H4 (cell line): Measurements from ENCODE around the genes SVBP and TIE1.

DNA sequence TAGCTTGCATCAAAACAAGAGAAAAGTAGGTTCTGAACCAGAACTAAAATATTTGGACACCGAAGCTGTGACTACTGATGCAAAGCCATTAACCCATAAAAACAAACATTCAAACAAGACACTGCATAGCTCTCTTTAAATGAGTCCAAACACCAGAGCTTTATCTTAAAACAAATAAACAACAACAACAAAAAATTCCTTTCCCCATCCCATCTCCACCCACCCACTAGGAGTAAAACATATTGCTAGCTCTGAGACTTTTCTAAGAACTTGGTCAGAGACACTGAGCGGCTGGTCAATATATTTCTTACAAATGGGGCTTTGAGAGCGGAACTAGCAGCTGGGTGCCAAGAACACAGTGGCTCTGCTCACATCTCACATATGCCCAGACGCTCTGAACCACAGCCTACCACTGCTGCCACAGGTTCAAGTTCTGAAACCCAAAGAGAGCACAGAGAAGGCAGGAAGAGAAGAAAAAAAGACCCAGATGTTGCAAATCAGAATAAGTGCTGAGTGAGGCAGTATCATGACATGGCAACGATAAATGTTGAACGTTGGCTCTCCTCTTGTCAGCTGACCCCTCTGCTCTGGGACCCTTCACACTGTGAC is 26.6 kb downstream of the HIVEP3 start:
- RAMPAGE, long total RNA: no peak

GRCh38 chr1:42176447-42177552 is 12.3 kb upstream of the GUCA2A start:
- RAMPAGE, long total RNA: no peak

DNA sequence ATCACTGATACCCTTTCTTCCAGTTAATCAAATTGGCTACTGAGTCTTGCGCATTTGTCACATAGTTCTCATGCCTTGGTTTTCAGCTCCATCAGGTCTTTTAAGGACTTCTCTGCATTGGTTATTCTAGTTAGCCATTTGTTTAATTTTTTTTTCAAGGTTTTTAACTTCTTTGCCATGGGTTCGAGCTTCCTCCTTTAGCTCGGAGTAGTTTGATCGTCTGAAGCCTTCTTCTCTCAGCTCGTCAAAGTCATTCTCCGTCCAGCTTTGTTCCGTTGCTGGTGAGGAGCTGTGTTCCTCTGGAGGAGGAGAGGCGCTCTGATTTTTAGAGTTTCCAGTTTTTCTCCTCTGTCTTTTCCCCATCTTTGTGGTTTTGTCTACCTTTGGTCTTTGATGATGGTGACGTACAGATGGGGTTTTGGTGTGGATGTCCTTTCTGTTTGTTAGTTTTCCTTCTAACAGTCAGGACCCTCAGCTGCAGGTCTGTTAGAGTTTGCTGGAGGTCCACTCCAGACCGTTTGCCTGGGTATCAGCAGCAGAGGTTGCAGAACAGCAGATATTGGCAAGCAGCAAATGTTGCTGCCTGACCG is 69.7 kb upstream of the GUCA2A start:
- RAMPAGE, long total RNA: no peak

- RAMPAGE, long total RNA: no peak
These were observed 6.4 kb downstream of the YBX1 start for GRCh38 chr1:42688530-42689122.

- RAMPAGE, long total RNA: no peak
These were observed 13.5 kb downstream of the YBX1 start for GRCh38 chr1:42695338-42696438.

GRCh38 chr1:42735776-42736382 is 4.2 kb downstream of the CLDN19 start:
- RAMPAGE, long total RNA: no peak

DNA sequence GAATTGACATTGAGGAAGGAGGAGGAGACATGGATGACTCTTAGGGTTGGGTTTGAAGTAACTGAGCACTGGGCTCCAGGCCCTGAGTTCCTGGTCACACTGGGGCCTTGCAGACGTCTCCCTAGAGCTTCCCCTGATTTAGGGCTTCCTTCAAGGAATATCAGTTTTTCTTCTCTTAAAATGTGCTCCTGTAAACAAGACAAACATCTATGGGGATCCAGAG is 10.7 kb downstream of the TMEM269 start:
- RAMPAGE, long total RNA: no peak

- RAMPAGE, long total RNA: start-site peak on the minus strand at chr1:42817309-42817385, 143 reads
These were observed at the start of gene SVBP for GRCh38 chr1:42816839-42817882. SVBP (minus strand) TSS chr1:42817397.

DNA sequence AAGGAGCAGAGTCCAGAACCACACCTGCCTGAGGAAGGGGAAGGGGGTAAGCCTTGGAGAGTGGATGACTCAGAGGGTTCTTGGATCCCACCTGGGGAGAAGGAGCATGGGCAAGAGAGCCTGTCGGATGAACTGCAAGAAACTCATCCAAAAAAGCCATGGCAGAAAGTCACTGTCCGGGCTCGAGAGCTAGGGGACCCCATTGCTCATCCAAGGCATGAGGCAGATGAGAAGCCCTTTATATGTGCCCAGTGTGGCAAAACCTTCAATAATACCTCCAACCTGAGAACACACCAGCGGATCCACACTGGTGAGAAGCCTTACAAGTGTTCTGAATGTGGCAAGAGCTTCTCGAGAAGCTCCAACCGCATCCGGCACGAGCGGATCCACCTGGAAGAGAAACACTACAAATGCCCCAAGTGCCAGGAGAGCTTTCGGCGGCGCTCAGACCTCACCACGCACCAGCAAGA is 4.6 kb downstream of the ZNF691 start:
- RAMPAGE, long total RNA: no peak

DNA sequence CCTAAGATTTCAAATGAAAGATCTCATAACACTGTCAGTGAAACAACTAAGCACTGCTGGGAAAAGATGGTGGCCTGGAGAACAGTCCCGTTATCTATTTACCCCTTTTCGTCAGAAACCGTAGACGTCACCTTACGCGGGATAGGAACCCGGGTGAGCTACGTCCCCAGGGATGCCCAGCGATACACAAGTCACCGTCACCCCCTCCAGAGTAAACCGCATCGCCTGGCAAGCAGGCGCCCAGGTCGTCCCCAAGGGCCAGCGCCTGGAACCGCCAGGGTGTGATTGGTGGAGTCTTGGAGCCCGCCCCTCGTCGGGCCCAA is 34.7 kb downstream of the SLC2A1 start:
- RAMPAGE, long total RNA: no peak

GRCh38 chr1:42940692-42941635 is 17.7 kb downstream of the SLC2A1 start:
- RAMPAGE, long total RNA: no peak

DNA sequence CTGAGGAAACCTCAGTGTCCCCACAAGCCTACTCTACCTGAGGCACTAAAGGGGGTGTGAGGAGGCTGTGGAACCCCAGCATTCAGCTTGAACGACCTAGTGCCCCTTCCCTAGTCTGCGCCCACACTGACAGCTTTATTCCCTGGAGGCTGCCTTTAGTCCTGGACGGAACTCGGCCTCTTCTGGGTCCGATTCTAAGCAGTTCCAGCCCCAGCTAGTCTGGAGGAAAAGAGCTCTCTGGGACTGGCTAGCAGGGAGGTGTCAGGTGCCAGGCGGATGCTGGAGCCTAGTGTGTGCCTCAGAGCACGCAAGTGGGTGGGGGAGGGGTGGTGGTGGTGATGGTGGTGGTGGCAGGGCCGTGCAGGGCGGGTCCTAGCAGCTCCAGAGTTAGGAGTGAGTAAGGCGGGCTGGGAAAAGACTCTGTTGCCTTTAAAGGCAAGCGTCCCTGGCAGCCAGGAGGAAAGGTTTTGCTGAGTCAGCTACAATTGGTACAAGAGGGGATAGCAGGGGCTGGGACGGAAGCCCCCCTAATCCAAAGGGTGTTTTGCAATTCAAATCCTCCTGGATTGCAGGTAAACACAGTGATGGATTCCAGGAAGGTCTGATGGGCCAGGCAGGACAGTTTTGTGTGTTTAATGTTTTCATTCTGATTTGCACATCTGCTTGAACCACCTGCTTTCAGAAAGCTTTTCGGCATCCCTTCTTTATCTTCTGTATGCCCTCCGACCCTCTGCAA is 4.0 kb upstream of the SLC2A1 start:
- RAMPAGE, long total RNA: no peak

DNA sequence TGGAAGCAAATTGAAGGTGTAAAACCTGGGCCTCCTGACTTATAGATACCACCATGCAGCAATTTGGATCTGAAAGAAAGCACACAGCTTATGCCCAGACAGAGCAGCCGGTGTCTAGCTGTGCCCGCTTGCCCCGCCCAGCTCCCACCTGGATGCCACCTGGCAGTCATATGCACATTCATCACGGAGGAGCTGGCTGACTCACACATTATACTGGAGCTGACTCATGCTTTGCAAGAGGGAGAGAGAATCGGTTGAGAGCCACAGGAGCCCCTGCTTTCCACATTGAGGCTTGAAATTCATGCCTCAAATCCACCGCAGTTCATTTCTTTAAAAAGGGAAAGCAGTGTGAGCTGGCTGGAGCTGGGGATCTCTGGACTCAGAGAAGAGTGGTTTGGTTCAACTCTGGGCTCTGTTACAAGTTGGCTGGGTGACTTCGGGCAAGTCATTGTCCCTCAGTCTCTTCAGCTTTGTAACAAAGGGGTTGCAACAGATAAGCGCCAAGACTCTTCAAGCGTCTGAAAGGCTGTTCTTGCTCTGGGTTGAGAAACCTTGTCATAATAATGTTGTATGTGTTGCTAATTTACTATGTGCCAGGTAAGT is 8.5 kb upstream of the SLC2A1 start:
- RAMPAGE, long total RNA: no peak

GRCh38 chr1:43120260-43120799 is 27.4 kb upstream of the CFAP144 start:
- RAMPAGE, long total RNA: no peak

GRCh38 chr1:43273122-43273455 is 3.3 kb downstream of the TMEM125 start:
- RAMPAGE, long total RNA: no peak

GRCh38 chr1:43274149-43274678 is 4.4 kb downstream of the TMEM125 start:
- RAMPAGE, long total RNA: no peak

GRCh38 chr1:43300399-43301310 is at the start of gene TIE1:
TIE1 (plus strand) TSS chr1:43300982.
- RAMPAGE, long total RNA: no peak

- RAMPAGE, long total RNA: no peak
These were observed 3.8 kb downstream of the TIE1 start for GRCh38 chr1:43304161-43305395.

DNA sequence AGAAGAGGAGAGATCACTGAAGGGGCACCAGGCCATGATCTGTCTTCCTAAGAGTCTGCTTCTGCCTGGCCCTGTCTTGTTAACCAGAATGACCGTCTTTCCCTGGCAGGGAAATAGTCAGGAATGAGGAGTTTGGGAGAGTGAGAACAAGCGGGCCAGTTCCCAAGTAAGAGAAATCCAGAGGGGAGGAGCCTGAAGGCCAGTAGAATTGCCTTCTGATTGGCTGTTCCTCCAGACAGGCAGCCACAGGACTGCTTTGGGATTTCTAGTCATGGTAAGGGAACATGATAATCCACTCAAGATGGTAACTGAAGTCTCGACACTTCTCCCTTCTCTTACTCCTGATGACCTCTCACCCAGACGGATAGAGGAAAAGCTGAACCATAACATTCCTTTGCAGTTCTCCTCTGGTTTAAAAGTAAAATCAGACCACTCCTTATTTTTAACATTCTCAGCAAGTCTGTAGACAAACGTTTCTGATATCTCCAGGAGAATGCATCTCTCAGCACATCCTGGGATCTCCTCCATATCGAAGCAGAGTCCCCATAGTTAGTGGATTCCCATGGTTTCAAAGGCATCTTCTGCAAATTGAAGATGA is 17.9 kb downstream of the HYI start:
- RAMPAGE, long total RNA: no peak

GRCh38 chr1:43544770-43545253 is 14.1 kb downstream of the PTPRF start:
- RAMPAGE, long total RNA: no peak